Frontal cortex (tissue), 2 donors: ENCODE measurements around the gene SCGB1D2.

DNA sequence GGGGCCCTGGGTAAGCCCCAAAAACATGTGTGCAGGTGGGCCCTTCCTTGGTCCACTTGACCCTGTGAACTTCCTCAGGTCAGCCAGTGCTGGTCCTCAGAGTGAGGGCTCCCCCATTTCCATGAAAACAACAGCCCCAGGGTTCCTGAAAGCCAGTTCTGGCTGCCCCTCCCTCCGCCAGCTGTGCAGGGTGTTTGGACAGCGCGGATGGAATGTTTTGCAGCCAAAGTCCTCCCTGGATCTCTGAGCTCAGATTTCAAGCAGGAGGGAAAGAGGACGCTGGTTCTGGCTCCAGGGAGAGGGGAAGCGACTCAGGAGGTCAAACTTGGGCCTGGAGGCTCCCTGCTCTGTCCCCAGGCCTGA is 6.2 kb upstream of the RAB3IL1 start:
- RAMPAGE, long total RNA, result no peak

DNA sequence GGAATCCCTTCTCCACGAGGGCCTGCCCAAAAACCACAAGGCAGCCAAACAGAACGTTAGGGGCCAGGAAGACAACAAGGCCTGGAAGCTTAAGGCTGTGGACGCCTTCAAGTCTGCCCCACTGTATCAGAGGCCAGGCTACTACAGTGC is 5.2 kb downstream of the FTH1 start:
- RAMPAGE, long total RNA, result no peak

DNA sequence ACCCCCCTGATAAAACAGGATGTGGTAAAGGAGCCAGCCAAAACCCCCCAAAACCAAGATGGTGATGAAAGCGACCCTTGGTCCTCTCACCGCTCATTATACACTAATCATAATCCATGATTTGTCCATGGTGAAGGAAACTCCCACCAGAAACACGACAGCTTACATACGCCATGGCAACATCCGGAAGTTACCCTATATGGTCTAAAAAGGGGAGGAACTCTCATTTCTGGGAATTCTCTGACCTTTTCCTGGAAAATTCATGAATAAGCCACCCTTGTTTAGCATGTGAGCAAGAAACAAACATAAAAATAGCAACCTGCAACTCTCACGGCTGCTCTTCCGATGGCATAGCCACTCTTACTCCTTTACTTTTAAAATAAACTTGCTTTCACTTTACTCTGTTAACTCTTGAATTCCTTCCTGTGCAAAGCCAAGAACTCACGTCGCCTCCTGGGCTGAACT is 18.7 kb upstream of the INCENP start:
- RAMPAGE, long total RNA, result no peak

DNA sequence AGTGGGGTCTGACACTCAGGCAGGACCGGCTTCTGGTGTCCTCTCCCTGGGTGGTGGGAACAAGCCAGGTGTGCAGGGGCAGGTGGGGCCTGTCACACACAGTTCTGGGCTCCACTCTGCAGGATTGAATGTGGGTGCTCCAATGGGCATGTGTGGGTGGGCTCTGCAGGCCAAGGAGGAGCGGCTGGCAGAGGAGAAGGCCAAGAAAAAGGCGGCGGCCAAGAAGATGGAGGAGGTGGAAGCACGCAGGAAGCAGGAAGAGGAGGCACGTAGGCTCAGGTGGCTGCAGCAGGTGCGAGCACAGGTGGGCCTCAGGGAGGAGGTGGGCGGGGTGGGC is 21.6 kb downstream of the INCENP start:
- RAMPAGE, long total RNA, result no peak

- RAMPAGE, long total RNA, result no peak
Measured at GRCh38 chr11:62241846-62242498, at the start of gene SCGB1D2. SCGB1D2 (plus strand) TSS chr11:62242239.

- RAMPAGE, long total RNA, result no peak
Measured at GRCh38 chr11:62402243-62402571, 16.6 kb upstream of the SCGB1A1 start.

- RAMPAGE, long total RNA, result no peak
Measured at GRCh38 chr11:62444090-62445323, 25.7 kb downstream of the SCGB1A1 start.

GRCh38 chr11:62445324-62445419 is 26.3 kb downstream of the SCGB1A1 start:
- RAMPAGE, long total RNA, result no peak

GRCh38 chr11:62445420-62445733 is 26.5 kb downstream of the SCGB1A1 start:
- RAMPAGE, long total RNA, result no peak

GRCh38 chr11:62542748-62543766 is 3.5 kb downstream of the AHNAK start:
- RAMPAGE, long total RNA, result no peak

DNA sequence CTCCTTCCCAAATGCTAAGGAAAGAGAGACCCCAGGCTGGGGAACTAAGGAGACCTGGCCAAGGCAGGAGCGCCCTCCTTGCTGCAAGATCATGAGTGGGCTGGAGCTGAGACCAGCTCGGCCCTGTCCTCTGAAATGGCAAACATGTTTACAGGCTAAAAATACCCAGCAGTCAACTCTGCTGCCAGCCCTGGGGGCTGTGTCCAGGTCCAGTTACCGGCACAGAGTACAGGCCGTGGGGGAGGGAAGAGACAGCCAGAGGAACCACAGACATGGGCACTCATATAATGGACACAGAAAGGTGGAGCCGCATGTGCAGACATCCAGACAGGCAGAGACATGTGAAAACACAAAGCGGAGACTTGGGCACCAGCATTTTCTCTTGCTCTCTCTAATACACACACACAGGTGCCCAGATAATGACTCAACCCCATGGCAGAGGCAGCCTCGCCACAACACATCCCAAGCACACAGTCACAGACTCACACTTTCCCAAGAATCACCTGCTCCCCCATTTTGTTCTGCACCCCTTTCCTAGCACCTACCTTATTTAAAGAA is 1.3 kb upstream of the AHNAK start:
- RAMPAGE, long total RNA, result no peak

GRCh38 chr11:62570704-62571309 is 2.9 kb downstream of the EEF1G start:
- RAMPAGE, long total RNA, result no peak

DNA sequence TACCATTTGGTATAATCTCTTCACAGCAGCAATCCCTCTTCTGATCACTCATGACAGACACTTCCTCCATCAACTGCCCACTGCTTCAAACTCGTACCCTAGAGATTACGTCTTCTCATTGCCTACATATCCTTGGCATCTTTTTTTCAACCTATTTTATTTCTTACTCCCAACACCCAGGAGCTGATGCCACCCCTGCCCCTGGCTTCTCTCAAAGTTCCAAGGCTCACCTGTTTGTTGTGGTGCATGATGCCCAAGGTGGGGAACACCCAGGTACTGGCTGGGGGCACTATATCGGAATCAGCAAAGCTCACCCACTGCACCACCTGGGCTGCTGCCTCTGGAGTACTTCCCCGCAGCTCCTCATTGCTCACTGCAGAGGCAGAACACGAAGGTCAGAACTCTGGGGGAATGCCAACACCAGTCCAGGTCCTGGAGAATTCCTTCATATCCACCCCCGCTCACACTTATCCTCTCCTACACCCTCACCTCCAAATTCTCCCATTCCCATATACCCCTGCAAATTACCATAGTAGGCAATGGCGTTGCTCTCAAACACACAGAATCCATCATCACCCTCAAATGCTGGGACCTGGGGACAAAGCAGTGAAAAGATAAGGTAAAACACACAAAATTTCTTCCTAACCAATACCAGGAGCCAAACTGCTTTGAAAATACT is 2.2 kb downstream of the EEF1G start:
- RAMPAGE, long total RNA, result no peak

- RAMPAGE, long total RNA, result no peak
Measured at GRCh38 chr11:62594889-62595430, 3.6 kb upstream of the TUT1 start.

DNA sequence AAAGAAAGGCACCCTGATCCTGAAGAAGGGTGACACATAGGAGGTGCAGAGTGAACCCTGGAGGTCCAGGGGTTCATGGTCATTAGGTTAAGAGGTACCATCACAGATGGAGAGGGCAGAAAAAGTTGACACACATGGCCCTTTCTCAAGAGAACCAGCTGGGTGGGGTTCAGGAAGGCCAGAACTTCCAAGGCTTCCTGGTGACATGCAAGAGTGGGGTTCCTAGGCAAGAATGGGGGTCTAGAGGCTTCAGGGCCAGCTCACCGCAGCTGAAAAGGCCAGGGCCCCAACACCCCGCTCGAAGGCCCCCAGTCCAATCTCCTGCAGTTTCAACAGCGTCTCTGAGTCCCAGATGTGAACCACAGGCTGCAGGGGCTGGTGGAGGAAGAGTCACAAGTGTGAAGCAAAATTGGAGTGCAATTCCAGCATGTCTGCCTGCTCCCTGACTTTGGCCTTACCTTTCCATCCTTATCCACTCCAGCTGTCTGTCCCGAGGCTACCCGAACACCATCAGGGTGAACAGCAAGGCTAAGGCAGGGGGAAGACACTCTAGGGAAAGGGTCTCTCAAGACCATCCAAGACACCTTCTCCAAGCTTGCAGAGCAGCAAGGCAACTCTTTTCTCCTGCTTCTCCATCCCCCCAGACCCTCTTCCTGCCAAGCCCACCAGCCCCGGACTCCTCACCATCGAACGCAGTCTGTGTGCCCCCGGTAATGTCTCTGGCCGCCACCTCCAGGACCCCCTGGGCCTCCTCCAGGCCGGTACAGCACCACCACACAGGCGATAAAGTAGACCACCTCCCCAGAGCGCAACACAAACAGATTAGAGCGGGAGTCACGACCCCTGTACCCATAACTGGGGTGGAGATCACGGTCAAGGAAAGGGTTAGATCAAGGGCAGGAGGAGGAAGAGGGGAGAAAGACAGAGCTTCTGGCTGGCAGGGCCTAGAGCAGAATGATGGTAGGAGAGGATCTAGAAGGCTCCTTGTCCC is 4.0 kb downstream of the EML3 start:
- RAMPAGE, long total RNA, result no peak

DNA sequence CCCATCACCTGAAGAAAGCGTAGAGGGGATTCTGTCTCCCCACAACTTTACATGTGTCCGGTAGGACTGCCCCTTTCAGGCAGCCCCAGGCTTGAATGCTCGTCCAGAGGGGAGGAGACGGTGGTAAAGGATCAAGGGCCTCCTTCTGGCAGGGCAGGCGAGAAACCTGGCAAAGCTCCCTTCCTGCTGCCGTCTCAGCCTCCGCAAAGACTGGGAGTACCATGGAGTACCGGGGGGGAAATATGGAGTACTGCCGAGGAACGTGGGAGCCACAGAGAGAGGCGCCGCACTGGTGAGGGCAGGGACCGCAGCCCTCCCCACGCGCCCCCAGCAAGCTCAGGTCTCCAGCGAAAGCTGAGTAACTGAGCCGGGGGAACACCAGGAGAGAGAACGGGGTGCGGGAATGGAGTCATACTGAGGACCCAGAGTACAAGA is 929 bp downstream of the EML3 start:
- RAMPAGE, long total RNA, result no peak

DNA sequence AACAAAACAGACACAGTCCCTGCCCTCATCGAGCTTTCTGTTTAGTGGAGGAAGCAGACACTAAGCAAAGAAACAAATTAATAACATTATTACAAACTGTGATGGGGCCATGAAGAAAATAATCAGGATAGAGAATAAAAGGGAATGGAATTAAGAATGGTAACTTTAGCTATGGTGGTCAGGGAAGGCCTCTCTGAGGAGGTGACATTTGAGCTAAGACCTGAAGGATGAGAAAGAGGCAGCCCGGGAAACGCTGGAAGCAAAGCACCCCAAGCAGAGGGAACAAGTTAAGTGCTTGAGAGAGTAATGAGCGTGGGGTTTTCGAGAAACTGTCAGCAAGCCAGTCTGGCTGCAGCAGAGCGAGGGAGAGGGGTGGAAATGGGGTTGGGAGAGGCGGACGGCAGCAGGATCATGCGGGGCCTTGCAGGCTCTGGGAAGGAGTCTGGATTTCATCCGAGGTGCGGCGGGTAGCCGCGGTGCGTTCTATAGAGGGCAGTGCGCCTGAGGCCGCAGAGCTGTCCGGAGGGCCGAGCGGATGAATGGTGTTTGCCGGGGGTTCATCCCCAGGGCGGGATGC is 464 bp downstream of the B3GAT3 start:
- RAMPAGE, long total RNA, result no peak

DNA sequence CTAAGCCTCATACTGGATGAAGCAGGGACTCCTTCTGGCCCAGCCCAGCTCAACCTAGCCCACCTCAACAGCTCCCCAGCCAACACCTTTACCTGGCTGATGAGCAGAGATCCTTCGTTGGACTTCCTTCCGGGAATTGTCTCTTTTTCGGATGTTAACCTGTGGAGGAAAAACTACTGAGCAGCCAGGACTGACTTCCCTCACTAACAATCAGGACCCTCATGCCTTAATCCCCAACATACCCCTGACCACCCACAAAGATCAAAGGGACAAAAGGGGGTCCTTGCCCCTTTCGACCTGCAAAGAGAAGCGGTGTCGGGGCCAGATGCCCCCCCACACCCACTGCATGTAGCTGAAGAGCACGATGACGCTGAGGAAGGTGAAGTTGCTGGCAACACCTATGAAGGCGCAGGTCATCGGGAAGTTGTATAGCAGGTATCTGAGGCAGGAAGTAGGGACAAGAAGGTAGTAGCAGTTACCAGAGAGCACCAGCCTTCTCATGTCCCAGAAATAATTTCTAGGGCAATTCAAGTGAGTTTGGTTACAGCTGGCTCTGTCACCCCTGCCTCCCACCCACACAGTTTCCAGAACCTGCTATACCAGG is 1.8 kb upstream of the LRRN4CL start:
- RAMPAGE, long total RNA, result no peak

DNA sequence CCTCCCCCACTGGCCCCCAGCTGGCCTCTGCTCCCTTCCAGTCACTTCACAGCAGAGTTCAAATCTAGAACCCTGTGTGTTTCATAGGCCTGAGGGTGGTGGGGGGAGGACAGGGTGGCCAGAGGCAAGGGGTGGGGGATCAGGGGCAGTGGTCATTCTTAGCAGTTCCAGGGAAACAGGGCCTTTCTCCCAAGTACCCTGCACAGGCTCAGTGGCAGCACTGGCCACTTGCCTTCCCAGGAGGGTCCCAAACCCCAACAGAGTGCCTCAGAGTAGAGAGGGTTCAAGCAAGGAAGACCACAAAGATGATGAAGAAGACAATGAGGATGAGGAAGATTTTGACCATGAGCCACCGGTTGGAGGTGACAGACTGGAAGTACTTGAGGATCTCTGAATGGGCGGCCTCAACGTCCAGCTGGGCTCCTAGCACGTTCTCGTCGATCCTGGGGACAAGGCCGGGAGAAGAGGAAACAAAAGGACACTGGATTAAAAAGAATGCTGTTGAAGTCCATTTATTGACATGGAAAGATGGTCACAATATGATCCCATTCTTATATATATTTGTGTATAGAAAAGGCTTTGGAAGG is 2.0 kb upstream of the NXF1 start:
- RAMPAGE, long total RNA, result no peak

- RAMPAGE, long total RNA, result no peak
Measured at GRCh38 chr11:62827469-62827924, 4.4 kb downstream of the STX5 start.